Skeletal muscle cell (primary cell): Measurements from ENCODE around the genes SLC12A2 and ADAMTS19.

- RRBS, result no CpG with 5 or more reads among the region's 4 CpGs
Measured at GRCh38 chr5:123603356-123604125, 91.6 kb downstream of the CSNK1G3 start.

DNA sequence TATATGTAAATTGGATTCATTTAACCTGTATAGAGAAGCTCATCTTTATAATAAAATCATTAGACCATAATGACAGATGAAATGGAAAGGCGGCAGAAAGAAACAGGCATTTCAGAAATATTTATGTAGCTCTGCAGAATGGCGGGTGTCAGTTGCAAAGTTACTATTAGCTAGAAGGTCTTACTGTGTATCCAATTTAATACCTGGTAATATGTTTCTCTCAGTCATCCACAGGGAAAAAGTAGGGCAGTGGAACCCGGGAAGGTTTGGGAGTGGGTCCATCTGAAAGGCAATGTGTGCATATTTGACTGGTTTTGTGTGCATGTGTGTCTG lies 575.0 kb downstream of the CSNK1G3 start:
- RRBS, result no CpG with 5 or more reads among the region's 3 CpGs

GRCh38 chr5:124655852-124656658 lies 90.4 kb downstream of the ZNF608 start:
- RRBS, result no CpG with 5 or more reads among the region's 7 CpGs

- RRBS, result no CpG with 5 or more reads among the region's 2 CpGs
Measured at GRCh38 chr5:124677263-124677477, 69.3 kb downstream of the ZNF608 start.

GRCh38 chr5:124747847-124748945 lies 1.8 kb upstream of the ZNF608 start:
- RRBS, result no CpG with 5 or more reads among the region's 16 CpGs

GRCh38 chr5:124871178-124871550 lies 124.7 kb upstream of the ZNF608 start:
- RRBS, result no CpG with 5 or more reads among the region's 3 CpGs

- RRBS, result no CpG with 5 or more reads among the region's 7 CpGs
Measured at GRCh38 chr5:124962821-124963235, 216.4 kb upstream of the ZNF608 start.

DNA sequence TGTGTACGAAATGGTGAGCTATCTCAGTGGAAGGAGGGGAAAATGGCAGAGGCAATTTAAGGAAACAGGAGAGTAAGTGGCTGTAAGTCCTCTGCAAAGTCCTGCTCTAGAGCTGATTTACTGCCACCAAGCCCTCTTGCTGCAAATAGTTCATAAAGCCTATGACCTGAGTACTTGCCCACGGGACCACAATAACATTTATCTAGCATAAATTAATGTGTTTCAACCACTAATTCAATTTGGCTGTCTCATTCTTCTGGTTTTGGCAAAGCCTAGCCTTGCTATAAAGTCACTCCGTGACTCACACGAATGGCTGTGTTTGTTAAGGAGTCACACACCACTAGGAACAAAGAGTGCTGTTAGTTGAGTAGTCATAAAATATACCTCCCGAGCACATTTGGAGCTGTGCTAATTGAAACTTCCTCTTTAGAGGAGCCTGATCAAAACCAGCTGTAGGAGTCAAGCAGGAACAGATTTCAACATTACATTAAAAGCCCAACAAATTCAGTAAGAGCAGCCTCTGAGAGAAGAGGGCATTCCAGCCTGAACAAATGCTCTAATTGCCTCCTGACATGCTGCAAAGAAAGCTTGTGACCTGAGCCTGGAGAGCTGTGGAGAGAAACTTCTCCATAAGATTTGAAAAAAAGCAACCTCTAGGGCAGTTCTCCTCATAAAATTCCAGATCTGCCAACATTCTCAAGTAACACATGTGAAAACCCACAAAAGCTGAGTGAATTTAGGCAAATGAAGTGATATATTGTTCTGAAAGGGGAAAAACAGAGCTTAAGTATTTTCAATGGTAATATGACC lies 738.8 kb upstream of the ZNF608 start:
- RRBS, result no CpG with 5 or more reads among the region's 5 CpGs

- RRBS, result no CpG with 5 or more reads among the region's 6 CpGs
Measured at GRCh38 chr5:126354078-126354841, 68.9 kb upstream of the GRAMD2B start.

DNA sequence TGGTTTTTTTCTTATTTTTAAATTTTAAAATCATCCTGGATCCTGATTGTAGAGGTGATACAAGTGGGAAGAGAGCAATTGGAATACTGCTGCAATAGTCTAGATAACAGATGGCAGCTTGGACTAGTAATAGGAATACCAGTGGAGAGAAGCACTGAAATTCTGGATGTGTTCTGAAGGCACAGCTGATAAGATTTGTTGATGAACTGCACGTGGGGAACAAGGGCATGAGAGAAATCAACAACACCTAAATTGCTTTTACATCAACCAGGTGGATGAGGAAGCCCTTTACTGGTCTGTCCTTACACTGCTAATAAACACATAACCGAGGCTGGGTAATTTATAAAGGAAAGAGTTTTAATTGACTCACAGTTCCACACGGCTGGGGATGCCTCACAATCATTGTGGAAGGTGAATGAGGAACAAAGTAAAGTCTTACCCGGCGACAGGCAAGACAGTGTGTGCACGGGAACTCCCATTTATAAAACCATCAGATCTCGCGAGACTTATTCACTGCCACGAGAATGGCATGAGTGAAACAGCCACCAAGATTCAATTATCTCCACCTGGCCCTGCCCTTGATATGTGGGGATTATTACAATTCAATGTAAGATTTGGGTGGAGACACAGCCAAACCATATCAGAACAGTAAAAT lies 67.4 kb upstream of the GRAMD2B start:
- RRBS, result no CpG with 5 or more reads among the region's 9 CpGs

- RRBS, result no CpG with 5 or more reads among the region's 8 CpGs
Measured at GRCh38 chr5:126437946-126438914, 15.0 kb downstream of the GRAMD2B start.

DNA sequence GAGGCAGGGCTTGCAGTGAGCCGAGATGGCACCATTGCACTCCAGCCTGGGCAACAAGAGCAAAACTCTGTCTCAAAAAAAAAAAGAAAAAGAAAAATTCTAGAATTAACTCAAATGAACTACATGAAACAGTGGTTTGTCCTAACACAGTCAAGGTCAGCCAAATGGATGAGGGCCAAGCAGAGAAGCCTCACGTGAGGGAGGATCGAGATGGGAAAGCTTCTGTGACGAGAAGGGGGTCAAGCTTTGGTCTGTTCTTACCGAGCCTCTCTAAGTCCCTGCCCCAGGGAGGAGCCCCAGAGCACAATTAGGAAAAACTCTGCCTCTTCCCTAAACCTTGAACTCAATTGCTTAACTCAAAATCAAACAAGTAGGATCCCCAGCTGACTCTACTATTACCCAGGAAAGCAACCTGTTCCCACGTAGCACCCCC lies 7.4 kb downstream of the ALDH7A1 start:
- RRBS, result no CpG with 5 or more reads among the region's 6 CpGs

- RRBS, result no CpG with 5 or more reads among the region's 9 CpGs
Measured at GRCh38 chr5:126853420-126853754, 76.5 kb downstream of the LMNB1 start.

DNA sequence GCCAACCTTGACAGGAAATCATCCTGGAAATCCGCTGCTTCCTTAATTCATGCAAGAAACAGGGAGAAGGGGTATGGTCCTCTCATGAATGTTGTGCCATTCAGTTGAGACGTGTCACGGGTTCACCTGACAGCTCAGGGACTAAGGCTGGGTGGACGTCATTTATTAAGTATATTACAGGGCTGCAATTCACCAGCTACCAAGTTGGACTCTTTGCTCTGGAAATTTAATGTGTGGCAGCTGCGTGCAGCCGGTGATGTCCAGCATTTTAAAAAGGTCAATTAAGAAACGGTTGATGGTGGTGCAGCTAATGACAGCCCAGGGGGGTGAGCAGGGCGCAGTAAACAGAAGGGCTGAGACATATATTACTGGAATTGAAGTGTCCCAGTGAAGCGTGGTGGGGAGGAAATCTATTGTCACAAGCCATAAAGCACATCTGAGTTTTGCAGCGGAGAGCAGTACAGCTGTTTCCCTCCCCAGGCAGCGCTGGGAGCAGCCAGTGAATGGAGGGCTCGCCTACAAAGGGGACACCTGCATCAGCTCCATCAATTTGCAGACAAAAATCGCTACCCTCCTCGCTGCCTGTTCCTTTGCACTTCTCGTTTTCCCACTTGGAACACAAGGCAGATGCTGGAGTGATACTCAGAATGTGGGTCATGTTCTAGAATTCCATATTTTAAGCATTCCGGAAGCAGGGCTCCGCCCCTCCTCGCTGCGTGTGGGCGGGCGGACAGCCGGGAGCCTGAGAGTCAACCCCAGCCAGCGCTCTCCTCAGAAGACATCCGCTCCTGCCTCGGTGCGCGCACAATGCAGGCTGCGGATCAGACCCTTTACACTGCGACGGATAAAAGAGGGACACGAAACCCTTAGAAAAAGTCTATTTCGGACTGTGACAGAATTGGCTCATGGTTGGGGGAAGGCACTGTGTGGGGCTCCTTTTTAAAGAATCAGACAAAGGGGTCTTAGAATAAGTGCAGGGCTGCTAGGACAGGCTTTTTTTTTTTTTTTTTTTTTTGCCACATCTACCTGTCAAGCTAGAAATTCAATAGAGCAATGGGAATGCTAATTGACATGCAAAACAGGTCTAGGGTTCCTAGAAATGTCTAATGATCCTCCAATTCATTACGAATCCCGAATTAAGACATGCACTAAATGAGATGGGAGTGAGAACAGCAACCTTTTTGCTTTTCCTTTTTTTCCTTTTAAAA lies 92.1 kb downstream of the LMNB1 start:
- RRBS, result 2% methylated on average over 7 of the region's 34 CpGs

DNA sequence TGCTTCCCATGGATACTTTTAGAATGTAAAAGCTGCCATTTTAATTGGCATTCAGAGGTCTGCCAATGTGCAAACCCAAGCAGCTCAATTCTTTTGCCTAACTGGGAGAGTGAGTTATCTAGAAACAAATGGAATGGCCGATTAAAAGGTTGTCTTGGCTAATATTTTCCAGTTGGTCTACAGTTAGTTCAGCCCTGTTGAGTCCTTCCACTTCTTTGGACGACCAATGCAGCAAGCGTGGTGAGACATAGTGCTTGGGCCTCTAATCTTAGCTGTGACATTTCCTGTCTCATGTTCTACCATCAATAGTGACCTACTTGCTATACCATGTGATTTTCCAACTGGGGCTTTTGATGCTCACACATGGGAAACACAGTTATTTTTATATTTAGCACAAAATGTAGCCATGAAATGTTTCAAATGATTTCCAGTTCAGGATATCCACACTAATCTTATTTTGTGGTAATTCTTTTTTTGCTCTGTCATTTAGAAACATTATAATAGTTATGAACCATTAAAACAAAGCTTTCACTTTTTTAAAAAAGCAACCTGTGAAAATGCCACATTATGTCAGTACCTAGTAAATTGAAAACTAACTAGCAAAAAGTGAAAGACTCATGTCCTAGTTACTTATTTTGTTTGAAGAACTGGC lies 18.4 kb downstream of the MARCHF3 start:
- RRBS, result no CpG with 5 or more reads among the region's 3 CpGs

GRCh38 chr5:127182828-127183312 lies 107.7 kb upstream of the MEGF10 start:
- RRBS, result no CpG with 5 or more reads among the region's 13 CpGs

DNA sequence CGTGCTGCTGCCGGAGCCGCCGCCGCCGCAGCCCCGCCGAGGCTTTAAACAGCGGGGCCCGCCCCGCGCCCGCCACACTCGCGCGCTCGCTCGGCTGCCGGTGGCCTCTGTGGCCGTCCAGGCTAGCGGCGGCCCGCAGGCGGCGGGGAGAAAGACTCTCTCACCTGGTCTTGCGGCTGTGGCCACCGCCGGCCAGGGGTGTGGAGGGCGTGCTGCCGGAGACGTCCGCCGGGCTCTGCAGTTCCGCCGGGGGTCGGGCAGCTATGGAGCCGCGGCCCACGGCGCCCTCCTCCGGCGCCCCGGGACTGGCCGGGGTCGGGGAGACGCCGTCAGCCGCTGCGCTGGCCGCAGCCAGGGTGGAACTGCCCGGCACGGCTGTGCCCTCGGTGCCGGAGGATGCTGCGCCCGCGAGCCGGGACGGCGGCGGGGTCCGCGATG lies at the start of gene SLC12A2:
Gene SLC12A2, plus strand, starts transcription at position 75 of the 438 bp plus-strand sequence.
- RRBS, result under 1% methylated on average over 43 of the region's 63 CpGs

DNA sequence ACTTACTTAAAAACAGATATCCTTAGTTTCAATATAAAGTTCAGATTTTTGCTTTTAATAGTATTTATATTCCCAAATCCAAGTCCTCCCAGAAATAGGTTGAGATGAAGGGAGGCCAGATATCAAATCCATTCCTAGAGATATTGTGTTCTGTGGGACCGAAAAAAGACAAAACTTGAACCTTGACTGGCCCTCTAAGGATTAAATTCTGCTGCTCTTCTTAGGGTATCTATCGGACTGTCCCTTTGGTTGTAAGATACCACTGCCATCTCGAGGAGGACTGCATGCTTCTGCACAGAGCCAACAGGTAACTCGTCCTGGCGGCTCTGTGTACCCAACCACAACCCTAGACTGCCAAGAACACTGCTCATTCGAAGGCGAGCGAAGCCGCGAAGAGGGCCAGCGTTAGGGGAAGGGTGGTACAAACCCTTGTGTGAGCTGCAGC lies 588 bp upstream of the ISOC1 start:
- RRBS, result no CpG with 5 or more reads among the region's 11 CpGs

DNA sequence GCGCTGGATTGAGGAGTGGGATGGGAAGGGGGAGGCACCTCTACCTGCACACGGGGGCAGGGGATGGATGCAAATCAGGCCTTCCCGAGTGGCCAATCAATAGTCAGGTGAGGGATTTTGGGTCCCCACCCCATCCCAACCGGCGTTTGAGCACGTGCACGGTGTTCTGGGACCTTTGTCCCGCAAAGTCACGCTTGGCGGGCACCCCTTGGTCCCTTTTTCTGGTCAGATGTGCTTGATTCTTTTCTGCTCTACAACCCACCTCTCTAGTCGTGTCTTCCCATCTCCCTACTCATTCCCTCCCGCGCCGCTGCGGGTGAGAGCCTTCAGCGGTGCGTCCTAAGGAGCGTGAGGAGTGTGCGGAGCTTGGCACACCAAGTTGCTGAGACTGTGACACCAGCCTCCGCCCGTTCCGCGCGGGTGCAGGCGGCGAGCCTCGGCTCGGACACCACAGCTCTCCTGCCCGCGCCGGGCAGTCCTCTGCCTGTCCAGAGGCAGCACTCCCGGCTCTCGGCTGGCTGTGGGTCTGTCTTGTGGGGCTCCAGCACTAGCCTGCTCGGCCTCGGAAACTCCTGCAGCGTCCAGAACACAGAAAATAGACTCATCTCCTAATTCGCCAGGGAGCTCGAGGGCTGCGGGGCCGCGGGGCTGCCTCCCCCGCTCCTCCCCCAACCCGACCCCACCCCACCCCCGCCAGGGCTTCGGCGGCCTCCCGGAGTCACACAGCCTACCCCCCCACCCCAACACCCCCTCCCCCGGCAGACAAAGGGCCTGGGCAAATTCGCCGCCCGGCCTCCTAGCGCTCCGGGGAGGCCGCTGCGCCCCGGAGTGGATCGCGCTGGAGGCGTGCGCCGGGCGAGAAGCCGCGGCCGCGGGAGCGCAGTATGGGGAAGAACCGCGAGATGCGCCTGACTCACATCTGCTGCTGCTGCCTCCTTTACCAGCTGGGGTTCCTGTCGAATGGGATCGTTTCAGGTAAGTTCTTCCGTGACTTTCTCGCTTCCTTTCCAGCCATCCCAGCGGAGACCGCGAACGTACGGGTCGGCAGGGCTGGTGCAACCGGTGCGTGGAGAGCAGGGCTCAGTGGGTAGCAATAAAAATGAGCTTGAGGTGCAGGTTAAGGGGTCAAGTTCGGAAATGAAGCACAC lies at the start of gene ADAMTS19:
Gene ADAMTS19, plus strand, starts transcription at position 791 of the 1,148 bp plus-strand sequence.
- RRBS, result 0% methylated on average over 3 of the region's 83 CpGs

- RRBS, result no CpG with 5 or more reads among the region's 7 CpGs
Measured at GRCh38 chr5:129766486-129766877, 18.6 kb downstream of the MINAR2 start.